ENCODE results near the genes DGKK, EZHIP, MAGED1, MAGED4 and XAGE5.

DNA sequence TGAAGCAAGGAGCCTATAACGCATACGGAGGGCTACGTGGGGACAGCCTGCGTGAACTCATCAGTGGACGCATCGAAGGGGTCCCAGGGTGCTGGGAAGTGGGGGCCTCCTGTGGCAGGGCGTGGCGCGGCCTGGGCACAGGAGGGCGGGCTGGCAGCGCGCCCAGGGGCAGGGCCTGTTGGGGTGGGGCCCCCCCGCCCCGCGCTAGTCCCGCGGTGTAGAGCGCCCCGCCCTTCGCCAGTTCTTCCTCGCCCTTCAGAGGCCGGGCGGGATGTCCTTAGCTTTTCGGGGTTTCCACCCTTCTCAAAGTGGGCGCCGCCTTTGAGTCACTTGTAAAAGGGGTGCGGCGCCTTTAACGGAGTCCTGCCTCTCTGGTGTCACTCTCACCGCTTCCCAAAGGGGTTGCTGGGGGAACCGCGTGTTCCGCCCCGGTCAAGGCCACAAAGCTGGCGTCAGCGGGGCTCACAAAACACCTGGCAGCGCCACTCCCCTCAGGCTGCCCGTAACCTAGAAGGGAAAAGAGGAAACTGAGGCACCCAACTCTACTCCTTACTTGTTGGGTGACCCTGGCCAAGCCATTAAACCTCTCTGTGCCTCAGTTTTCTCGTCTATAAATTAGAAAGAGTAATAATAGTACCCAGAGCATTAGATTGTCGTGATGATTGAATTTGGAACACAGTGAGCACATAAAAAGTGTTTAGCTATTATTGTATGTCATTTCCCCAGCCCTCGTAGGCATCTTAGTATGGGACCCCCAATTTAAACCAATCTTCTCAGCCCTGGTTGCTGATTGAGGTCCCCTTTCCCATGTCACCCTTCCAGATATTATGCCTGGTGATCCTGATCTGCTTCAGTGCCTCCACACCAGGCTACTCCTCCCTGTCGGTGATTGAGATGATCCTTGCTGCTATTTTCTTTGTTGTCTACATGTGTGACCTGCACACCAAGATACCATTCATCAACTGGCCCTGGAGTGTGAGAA lies 900 bp downstream of the PLP2 start:
- PRO-cap, 2 experiments, result peak in 2 of 2 experiments; most common plus-strand start position 207 of the sequence (in 1); most common minus-strand start position 152 of the sequence (in 2)

GRCh38 chrX:49230157-49230724 lies 2.9 kb downstream of the CACNA1F start:
- PRO-cap, 2 experiments, result no peak in any of the 2 experiments

DNA sequence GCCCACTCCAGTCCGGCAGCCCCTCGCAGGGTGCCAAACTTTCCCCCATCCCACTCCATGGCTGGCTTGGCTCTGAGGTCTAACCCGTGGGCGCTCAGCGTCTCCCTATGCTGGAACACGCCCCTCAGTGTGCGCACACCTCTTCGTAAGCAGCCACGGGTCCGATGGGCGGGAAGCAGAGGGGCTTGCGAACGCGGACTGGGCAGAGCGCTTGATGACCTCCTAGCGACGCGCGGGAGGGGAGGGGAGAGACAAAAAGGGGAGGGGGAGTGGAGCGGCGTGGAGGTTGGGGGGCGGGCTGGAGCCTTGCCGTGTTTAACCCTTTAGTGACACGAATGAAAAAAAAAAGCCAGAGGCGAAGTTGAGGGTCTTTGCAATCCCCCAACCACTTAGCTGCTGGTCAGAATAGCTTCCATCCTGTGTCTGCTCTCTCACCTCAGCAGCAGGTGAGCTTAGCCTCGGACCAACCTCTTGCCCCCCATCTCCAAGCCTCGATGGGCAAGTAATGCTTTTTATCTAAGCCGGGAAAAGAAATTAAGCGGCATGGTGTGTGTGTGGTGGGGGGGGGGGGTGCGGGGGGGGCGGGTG lies at the start of gene DGKK:
Gene DGKK, minus strand, starts transcription at position 74 of the 588 bp plus-strand sequence.
- PRO-cap, 2 experiments, result no peak in any of the 2 experiments

DNA sequence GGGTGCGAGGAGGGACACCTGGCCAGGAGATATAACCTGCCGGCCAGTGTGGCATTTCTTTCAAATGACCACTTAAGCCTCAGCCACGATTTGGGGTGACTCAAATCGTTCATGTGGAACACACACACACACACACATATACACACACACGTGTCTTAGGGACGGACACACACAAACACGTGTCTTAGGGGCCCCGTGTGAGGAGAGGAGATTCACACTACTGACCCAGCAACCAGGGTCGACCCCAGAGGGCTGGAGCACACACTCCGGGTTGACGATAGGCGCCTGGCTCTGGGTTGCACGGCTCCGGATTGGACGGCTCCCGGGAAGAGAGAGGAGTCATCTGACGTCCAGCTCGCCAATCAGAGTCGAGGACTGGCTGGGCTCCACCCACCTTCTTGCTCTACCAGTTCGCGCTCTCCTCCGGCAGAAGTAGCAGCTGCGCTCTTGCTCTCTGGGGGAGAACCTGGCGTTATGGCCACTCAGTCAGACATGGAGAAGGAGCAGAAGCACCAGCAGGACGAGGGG lies at the start of gene EZHIP:
Gene EZHIP, plus strand, starts transcription at position 406 of the 528 bp plus-strand sequence.
- PRO-cap, 2 experiments, result no peak in any of the 2 experiments

GRCh38 chrX:51456189-51456929 lies 40.0 kb downstream of the NUDT11 start:
- PRO-cap, 2 experiments, result no peak in any of the 2 experiments

DNA sequence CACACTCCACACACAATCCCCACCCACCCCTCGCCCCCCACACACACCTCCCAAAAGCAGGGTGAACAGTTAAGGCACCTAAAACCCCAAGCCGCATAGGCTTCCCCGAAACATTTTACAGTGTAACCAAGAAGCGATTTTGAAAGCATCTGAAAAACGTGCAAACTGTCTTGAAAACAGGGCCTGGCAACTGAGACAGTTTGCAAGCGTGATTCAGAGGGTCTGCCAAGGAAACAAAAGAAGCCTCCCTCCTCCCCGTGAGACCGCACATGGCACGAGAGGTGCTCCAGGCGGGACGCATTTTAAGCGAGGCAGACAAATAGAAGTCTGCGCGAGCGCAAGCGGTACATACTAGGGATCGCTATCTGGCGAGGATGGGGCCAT lies 801 bp downstream of the NUDT11 start:
- PRO-cap, 2 experiments, result no peak in any of the 2 experiments

DNA sequence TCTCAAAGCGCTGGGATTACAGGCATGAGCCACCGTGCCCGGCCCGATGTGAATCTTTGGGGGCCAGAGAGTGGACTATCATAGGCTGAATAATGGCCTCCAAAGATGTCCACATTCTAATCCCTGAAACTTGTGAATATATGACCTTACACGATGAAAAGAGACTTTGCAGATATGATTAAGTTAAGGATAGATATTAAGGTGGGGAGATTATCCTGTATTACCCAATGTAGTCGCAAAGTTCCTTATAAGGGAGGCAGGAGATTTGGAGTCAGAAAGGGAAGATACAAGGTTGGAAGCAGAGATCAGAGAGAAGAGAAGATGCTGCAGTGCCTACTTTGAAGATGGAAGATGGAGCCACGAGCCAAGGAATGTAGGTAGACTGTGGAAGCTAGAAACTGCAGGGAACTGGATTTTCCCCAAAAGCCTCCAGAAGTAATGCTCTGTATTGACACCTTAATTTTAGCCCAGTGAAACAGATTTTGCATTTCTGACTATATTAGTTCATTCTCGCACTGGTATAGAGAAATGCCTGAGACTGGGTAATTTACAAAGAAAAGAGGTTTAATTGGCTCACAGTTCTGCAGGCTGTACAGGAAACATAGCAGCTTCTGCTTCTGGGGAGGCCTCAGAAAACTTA lies 47.3 kb upstream of the MAGED1 start:
- PRO-cap, 2 experiments, result no peak in any of the 2 experiments

DNA sequence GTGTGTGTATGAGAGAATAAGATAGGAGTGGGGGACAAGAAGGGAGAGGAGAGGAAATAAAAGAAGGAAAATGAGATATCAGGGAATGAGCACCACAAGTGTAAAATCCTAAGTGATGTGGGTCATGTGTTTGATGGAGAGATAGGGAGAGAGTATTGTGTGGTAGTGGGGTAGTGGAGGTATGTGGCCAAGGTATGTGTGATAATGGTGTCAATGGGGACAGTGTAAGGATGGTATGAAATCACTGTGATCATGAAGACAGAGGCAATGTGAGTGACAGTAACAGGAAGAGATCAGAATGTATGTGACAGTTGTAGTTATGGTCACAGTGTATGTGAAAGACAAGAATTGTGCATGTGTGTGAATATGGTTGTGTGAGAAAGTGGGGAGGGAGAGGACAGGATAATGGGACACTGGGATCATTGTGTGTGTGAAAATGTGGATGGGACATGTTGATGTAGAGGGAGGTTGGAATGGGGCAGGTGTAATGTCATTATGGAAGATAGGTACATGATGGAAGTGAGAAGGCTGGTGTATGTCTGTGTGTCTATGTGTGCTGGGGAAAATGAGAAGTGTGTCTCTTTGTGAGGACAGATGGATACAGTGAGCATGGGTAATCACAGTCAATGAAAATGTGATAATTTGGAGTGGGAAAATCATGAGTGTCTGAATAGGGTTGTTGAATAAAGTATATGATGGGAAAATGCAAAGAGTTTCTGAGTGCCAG lies 25.0 kb upstream of the MAGED1 start:
- PRO-cap, 2 experiments, result no peak in any of the 2 experiments

GRCh38 chrX:51892849-51893818 lies at the start of gene MAGED1:
TSS of gene MAGED1 (plus strand) at chrX:51893623.
- PRO-cap, 2 experiments, result peak in 2 of 2 experiments; most common plus-strand start chrX:51893047 (in 1); most common minus-strand start chrX:51893336 (in 1)

GRCh38 chrX:52184598-52185131 lies at the start of gene MAGED4:
TSS of gene MAGED4 (plus strand) at chrX:52184888.
- PRO-cap, 2 experiments, result no peak in any of the 2 experiments

GRCh38 chrX:52811226-52811422 lies at the start of gene XAGE5:
TSS of gene XAGE5 (plus strand) at chrX:52811287.
- PRO-cap, 2 experiments, result no peak in any of the 2 experiments

- PRO-cap, 2 experiments, result no peak in any of the 2 experiments
These were observed 5.7 kb upstream of the KANTR start for GRCh38 chrX:53087937-53088964.

DNA sequence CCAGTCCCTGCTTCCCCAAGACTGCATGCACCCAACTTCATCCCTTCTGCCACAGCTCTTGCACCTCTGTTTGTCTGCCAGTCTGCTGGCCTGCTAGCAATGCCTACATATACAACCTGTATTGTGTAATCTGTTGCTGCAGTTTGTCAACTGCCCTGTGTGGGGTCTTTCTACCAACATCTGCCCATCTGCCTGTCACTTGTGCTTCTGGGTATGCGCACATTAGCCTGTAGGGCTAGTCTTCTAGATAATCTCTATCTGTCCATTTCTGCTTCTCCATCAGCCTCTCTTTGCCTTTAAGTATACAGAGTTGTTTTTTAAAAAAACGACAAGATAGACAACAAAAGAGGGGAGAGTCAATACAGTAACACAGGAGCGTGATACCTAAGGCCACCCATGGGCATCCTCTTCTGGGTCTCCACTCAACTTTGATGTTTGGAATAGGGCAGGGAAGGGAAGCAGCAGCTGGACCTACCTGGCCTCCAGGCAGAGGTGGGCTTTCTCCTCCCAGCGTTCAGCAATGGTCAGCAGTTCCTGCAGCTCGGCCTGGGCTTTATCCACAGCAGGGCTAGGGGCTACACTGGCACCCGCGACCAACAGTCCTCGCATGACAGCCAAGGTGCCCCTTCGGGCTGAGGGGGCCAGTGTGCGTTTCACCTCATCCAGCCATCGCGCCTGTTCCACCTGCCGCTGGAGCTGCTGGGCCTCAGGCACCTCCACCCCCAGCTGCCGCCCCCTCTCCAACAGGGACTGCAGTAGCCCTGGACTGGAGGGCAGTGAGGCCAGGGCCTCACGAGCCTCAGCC lies 28.6 kb downstream of the KDM5C start:
- PRO-cap, 2 experiments, result no peak in any of the 2 experiments

- PRO-cap, 2 experiments, result peak in 2 of 2 experiments; most common plus-strand start chrX:53225502 (in 2)
These were observed 363 bp upstream of the KDM5C start for GRCh38 chrX:53225328-53225811.

- PRO-cap, 2 experiments, result no peak in any of the 2 experiments
These were observed 23.8 kb upstream of the KDM5C start for GRCh38 chrX:53248576-53249443.

- PRO-cap, 2 experiments, result no peak in any of the 2 experiments
These were observed 41.4 kb downstream of the IQSEC2 start for GRCh38 chrX:53279744-53280223.

DNA sequence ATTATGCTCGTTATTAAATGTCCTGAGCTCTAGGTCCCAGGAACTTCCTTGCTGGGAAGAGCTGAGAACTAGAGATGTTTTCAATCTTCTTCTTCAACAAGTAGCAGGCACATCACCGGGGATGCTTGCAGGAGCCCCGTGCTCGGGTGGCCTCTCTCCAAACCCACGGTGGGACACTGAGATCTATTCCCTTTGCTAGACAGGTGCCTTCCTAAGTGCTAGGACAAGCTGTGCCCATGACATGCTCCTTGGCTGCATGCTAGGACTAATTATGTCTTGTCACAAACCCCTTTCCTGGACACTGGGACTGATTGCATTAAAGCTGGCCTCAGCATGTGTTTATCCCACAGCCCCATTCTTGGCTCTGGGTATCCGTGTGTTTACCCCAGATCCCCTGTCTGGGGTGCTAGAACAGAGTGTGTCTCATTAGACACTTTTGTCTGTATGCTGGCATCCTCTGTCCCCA lies 30.8 kb downstream of the IQSEC2 start:
- PRO-cap, 2 experiments, result no peak in any of the 2 experiments

DNA sequence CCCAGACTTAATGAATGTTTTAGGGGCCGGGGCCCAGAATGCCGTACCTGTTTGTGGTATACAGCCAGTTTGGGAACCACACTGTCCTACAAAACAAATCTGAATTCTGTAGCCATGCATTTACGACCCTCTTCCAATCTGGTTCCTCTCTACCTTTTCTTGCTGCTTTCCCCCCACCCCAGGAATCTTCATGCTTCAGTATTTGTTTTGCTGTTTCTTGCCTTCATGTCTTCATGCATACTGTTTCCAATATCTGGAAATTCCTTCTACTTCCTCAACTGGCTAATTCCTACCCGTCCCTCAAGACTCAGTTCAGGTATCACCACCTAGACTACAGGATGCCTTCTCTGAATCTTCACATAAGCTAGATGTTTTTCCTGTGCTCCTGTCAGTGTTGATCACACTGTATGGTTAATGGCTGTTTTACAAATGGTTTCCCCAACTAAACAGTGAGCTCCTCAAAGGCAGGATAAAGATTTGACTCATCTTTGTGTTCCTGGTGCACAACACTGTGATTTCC lies 46.0 kb downstream of the SMC1A start:
- PRO-cap, 2 experiments, result no peak in any of the 2 experiments

DNA sequence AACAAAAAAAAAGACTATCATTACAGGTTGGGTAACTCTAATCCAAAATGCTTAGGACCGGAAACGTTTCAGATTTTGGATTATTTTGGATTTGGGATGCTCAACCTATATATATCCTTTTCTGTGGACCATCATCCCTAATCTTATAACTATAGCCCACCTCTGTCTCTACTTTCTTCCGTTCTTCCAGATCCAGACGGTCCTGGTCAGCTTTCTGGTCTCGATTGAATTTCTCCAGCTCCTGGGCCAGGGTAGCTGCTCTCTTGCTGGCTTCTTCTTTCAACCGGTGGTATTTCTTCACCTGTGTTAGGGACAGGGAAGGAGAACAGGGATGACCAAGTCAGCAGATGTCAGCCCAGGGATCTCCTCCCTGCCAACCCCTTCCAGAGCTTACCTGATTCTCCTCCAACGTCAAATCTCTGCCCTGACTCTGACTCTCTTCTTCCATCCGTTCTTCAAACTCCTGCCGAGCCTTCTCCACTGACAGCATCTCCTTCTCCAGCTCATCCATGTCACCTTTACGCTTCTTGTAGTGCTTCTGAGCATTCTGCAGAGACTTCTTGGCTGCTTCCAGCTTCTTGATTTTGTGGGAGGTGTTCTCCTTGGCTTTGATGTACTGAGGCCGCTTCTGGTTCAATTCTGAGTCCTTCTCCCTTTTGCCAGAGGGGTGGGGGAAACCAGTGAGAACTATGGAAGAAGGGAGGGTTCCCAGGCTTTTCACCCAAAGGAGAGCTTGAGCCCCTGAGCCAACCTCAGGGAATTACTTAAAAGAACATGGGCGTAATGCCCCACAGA lies 10.7 kb downstream of the SMC1A start:
- PRO-cap, 2 experiments, result no peak in any of the 2 experiments

GRCh38 chrX:53554276-53555149 lies 120.3 kb upstream of the HSD17B10 start:
- PRO-cap, 2 experiments, result no peak in any of the 2 experiments